ENCODE results near the gene INPP4A.

DNA sequence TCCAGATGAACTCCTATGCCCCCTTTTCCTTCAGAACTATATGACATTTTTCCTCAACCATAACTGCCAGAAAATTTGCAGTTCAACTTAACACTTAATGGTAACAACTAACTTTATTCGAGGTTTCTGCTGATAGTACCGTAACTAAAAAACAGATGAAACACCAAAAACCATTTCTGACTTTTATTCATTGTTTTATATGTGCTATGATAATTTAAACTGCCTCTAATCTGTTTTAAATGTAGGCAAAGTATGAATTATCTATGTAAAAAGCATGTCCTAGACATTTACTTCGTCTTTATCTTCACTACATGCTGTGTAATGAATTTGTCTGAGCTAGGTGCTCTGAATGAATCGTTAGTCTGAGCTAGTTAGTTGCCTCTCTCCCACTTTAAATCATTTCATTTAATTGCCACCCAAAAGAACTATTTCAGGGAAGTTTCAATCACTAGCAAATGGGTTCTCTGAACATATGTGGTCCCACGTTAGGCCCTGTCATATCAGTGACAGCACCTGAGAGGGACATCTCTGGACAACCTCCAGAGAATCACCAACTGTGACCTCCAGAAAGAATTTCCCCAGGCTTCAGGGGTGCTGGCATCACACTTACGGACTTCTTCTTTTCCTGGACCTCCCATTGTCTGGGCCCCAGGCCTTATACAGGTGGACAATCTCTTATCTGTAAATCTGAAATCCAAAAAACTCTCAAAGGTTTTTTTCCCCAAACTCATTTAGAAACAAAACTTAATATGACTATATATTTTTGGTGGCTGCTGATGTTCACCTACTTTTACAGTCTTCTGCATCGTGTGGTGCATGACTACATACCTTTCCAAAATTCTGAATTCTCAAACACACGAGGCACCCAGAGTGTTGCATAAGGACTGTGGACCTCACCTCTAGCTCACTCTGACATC, 73.8 kb downstream of the ZAP70 start:
- PRO-cap = no peak
- RAMPAGE, long total RNA = no peak

GRCh38 chr2:97813435-97814084, 100.2 kb downstream of the ZAP70 start:
- PRO-cap = no peak
- RAMPAGE, long total RNA = no peak

DNA sequence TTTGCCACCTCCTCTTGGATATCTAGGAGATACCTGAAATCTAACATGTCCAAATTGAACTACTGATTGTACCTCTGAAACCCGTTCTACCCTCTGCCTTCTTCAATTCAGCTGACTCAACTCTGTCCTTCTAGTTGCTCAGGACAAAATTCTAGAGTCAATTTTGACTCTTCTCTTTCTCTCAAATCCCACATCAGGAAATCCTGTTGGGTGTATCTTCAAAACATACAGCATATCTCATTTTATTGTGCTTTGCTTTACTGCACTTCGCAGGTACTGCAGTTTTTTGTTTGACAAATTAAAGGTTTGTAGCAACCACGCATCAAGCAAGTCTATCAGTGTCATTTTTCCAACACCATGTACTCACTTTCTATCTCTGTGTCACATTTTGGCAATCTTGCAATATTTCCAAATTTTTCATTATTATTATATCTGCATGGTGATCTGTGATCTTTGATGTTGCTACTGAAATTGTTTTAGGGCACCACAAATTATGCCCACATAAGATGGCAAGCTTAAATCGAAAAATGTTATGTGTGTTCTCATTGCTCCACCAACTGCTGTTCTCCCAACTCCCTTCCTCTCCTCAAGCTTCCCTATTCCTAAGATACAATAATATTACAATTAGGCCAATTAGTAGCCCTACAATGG, 138.0 kb downstream of the ZAP70 start:
- PRO-cap = no peak
- RAMPAGE, long total RNA = no peak

DNA sequence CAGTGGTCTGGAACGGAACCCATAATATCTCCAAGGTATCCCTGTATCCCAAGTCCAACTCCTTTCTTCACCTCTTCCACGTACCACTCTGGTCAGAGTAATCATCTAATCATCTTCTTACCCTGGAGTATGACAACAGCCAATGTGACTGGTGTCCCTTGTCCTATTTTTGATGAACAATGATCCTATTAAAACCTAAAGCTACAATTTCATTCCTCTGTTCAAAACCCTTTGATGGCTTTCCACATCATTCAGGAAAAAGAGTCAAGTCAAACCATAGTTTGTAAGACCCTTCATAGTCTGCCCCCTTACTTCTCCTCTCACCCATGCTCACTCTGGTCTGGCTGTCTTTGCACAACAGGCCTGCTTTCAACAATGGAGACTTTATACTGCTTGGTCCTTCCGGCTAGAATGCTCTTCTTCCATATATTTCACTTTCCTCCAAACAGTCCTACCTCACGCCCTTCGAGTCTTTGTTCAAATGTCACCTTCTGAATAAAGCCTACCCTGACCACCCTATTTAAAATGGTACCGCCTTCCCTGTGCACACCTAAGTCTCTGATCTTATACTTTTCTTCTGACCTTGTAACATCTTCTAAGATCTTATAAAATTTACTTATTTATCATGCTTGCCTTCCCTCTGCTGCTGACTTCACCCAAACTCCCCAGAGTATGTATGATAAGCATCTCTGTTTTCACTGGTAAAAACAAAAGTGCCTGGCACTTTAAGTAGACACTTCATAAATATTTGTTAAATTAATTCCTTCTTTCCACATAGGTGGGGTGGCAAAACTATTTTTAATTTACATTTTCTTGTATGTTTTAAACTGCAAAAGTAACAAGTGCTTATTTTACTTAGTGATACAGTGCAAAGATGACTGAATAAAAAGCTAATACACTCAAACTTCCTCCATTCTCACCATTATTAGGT, 141.1 kb downstream of the TMEM131 start:
- PRO-cap = no peak
- RAMPAGE, long total RNA = no peak

- PRO-cap = unidirectional peak, minus-strand start at chr2:97931284
- RAMPAGE, long total RNA = no peak
Measured at GRCh38 chr2:97931114-97931580, 64.6 kb downstream of the TMEM131 start.

- PRO-cap = no peak
- RAMPAGE, long total RNA = no peak
Measured at GRCh38 chr2:98017380-98017792, 21.6 kb upstream of the TMEM131 start.

DNA sequence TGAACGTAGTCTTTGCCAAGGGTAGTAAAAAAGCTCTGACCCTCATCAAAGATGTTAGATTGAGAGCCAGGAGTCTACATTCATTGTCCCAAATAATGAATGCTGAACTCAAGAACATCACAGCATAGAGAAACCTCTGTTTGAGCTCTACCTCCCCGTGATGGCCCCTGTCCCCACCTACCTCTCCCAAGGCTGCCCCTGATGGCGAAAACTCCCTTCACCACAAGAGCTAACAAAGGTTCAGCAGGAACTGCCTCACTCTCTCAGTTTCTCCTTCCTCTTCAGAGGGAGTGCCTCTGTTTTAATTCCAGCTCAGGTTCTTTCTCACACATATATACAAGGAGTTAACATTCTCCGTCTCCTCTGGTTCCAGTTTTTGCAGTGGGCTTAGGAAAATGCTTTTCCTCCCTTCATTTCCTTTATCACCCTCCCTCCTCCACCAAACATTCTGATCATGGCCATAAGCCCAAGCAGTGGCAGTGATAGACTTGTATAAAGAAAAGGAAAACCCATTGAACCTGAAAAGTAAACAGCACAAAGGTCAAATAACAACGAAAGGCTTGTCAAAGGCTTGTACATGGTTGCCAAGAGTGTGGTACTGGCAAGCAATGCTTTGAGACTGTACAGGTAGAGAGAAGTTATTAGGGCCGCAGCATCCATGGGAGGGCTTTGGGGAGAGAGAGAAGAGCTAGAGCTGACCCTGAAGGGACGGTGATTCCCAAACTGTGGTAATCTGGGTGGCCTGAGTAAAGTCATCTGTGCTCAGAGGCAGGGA, 2.3 kb upstream of the VWA3B start:
- PRO-cap = no peak
- RAMPAGE, long total RNA = no peak

DNA sequence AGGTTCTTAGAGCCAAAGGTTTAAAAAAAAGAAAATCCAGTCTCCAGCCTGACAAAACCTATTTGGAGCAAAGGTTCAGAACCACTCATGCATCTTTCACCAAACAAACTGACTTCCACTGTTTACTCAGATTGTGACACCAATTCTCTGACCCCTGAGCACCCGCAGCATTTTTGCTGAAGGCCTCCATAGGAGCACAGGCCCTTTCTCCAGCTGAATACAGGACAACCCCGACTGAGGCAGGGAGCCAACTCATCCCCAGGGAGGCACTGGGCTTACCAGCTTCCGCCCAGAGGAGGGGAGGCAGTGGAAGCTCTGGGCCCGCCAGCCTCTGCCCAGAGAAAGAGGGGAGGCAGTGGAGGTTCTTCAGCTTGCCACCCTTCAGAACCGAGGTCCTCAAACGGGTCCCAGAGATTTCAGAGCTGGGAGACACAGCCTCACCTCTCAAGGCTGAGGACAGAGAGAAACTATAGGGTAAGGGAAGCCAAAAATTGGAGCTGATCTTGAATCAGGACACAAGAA, 50.9 kb upstream of the CNGA3 start:
- PRO-cap = no peak
- RAMPAGE, long total RNA = no peak

DNA sequence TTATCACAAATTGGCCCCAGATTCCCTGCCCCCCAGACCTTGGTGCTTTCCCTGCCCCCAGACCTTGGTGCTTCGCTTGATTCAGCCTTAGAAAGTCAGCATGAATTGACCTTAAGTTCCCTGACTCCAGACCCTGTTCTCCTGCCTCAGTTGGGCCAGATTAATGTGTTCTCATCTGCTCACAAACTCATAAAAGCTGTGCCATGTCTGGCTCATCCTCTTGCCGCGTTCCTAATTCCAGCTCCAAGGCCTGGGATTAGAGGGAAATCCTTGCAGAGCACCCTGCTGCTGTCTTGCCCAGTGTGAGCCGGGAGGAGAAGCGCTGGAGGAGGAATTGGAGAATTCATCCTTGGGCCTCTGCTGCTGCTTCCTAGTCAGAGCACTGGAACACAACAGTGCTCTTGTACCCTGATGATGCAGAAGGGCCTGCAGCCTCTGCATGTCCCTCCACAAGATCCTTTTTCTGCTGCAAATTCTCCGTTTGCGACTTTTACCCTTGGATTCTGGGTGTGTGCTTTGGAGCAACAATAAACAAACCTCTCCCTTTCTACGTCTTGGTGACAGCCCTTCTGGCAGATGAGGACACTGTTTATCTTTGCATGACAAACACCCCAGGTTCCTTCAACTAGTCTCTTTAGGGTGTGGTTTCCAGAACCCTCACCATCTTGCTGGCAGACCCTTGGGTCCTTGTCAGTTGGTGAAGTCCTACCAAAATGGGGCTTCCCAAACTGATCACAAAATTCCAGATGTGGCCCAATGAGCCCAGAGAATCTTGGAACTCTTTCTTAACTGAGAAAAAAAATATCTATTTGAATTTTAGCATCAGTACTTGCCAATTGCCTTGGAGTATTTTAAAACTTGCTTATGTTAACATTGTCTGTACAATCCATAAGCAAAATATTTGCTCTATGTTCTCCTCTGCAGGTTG, 46.8 kb upstream of the CNGA3 start:
- PRO-cap = no peak
- RAMPAGE, long total RNA = no peak

- PRO-cap = no peak
- RAMPAGE, long total RNA = no peak
Measured at GRCh38 chr2:98419779-98420563, 24.7 kb upstream of the INPP4A start.

DNA sequence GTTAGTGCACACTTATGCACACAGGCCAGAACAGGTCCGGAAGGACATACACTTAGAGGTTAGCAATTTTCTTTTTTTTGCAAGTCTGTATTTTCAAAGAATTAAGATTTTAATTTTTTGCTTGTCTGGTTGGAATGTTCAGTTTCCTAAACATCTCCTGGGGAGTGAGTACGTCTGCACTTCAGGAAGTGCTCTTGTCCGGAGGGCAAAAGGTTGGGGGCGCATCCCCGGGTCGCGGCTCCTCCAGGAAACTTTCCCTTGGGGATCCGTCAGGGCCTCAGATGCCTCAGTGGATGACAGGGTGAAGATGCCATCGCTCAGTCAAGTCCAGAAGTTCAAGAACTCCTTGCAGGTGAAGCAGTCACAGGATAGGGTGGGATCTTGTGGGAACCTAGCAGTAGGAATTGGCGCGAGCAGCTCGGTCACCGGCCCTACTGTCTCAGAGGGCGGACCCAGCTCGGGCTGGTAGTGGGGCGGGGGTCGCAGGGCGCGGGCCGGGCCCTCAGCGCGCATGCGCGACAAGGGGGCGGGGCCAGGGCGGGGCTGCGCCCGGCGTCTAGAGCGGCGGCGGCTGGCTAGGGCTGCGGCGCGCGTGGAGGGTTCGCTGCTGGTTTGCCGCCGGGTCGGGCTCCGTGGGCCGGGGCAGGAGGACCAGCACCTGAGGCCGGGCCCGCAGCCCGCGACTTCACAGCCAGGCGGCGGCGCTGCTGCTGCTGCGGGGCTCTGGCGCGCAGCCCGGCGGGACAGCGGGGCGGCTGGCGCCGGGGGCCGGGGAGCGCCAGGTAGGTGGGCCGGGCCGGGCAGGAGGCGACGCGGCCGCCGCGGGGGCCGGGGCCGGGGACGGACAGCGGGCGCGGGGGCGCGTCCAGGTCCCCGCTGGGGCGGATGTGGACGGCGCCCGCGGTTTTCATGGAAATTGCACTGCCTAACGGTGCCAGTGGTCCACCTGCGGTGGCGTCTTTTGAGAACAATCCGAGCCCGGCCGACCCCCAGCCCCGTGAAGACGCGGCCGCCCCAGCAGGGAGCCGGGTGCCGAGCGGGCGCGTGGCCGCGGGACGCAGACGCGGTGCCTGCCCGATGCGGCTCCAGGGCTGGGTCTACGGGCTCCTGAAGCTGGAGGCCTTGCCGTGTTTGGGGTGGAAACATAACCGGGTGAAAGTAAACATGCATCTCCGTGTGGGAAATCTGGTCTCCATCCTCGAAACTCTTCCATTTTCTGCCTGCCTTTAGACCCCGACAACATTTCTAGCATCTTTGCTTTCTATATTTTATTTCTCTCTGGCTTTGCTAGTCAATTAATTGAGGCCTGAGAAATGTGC, at the start of gene INPP4A:
Gene INPP4A, plus strand, starts transcription at position 555 of the 1,319 bp plus-strand sequence.
- PRO-cap = unidirectional peak, plus-strand start at position 195 of the sequence; unidirectional peak, plus-strand start at position 280 of the sequence; bidirectional peak, plus-strand start at position 559 of the sequence, minus-strand start at position 436 of the sequence
- RAMPAGE, long total RNA = no peak

DNA sequence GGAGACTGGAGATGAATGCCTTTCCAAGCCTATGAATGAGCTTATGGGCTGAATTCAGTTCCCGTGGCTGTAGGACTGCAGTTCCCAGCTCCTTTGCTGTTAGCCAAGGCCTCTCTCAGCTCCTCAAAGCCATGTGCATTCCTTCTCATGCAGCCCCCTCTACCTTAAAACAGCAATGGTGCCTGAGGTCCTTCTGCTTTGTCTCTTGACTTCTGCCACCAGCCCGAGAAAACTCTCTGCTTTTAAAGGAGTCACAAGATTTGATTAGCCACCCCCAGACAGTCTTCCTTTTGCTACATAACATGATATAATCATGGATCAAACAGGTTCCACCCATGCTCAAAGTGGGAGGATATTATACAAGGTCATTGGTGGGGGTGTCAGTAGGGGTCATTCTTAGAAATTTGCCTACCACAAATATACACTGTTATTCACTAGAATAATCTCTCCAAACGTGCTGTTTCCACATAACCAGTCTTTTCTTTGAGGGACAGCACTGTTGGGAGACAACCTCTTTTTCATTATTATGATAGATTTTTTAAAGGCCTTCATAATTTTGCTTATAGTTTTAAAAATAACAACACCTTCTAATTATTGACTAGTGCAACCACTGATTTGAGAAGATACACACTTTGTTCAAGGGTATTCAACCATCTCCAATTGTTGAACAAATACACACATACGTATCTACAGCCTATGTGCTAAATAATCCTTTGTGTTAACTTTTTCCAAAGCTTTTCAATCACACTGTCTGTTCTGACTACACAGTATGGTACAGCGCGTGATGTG, 13.1 kb downstream of the UNC50 start:
- PRO-cap = no peak
- RAMPAGE, long total RNA = no peak

DNA sequence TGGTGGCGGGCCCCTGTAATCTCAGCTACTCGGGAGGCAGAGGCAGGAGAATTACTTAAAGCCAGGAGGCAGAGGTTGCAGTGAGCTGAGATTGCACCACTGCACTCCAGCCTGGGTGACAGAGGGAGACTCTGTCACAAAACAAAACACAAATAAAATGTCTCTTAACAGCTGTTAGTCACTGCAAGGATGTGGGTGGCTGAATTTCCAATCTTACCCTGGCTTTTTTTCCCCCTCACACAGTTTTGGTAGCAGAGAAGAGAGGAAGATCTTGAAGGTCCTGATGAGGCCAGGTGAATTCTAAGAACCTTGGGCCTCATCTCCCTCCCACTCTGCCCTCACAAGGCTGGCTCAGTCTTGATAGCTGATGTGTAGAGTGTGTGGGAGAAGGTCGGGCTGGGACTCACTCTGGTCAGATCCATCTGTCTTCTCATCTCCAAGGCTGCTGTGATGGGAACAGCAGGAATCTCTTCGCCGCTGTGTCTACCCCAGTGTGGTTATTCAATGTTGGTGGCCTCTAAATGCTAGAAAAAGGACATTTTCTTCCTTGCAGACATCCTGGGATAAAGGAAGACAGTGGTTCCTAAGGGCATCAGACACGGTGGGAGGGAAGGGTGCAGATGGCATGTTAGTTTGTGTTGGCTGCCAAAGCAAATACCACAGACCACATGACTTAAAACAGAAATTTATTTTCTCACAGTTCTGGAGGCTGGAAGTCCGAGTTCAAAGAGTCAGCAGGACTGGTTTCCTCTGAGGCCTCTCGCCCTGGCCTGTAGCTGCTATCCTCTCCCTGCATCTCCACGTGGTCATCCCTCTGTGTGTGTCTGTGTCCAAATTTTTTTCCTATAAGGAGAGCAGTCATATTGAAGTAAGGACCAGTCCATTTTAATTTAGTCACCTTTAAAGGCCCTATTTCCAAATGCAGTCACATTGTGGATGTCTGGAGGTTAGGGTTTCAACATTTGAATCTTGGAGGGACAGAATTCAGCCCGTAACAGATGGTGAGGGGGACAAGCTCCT, 37.6 kb upstream of the MGAT4A start:
- PRO-cap = no peak
- RAMPAGE, long total RNA = no peak

DNA sequence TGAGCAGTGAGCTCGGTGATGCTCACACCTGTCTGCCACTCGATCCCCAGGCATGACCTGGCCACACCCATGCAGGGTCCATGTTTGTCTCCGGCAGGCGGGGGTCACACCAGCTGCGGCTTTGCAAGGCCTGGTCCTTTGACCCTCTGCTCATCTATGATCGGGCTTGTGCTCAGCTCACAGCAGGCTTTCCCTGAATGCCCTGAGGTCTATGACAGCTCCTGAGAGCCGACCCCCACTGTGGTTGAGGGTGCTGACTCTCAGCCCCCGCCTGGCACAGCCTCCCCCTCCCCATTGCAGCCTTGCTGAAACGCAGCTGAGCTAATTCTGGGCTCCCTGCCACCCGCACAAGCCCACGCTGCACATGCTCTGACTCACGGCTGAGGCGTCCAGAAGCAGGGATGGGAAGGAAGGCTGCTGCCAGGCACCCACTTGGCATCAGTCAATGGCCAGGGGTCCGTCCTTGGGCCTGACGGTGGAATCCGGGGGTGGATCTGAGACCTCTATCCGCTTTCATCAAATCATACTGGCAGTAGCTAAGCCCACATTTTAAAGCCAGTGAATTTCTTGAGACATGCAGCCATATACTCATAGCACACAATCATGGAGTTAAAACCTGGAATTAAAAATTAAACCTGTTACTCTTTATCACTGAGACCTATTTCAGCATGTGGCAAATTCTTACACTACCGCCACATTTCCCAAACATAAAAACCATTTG, 23.5 kb downstream of the CRACDL start:
- PRO-cap = no peak
- RAMPAGE, long total RNA = no peak

GRCh38 chr2:98935155-98935477, 909 bp downstream of the CRACDL start:
- PRO-cap = no peak
- RAMPAGE, long total RNA = no peak

DNA sequence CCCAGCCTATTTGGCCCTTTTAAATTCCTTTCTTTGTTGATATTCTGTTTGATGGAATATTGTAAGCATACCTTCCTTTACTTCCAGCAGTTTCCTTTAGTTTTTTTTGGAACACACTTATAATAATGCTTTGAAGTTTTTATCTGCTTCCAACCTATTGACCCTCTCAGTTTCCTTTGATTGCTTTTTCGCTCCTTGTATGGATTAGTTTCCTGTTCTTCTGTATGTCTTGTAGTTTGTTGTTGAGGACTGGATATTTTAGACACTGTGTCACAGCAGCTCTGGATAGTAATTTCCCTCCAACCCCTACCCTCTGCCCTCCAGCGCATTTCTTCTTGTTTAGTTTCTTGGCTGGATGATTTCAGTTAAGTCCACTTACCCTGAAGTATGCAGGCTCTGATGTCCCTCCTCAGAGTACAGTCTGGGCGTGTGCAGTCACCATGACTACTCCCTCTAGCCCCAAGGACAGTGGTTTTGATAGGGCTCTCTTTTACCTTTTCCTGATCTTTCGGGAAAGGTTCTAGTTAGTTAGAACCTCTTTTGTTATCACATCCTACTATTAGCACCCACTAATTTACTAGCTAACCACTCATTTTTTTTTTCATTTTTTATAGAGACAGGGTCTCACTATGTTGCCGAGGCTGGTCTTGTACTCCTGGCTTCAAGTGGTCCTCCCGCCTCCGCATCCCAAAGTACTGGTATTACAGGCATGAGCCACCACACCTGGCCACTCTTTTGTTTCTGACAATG, 16.2 kb upstream of the LYG1 start:
- PRO-cap = no peak
- RAMPAGE, long total RNA = no peak

DNA sequence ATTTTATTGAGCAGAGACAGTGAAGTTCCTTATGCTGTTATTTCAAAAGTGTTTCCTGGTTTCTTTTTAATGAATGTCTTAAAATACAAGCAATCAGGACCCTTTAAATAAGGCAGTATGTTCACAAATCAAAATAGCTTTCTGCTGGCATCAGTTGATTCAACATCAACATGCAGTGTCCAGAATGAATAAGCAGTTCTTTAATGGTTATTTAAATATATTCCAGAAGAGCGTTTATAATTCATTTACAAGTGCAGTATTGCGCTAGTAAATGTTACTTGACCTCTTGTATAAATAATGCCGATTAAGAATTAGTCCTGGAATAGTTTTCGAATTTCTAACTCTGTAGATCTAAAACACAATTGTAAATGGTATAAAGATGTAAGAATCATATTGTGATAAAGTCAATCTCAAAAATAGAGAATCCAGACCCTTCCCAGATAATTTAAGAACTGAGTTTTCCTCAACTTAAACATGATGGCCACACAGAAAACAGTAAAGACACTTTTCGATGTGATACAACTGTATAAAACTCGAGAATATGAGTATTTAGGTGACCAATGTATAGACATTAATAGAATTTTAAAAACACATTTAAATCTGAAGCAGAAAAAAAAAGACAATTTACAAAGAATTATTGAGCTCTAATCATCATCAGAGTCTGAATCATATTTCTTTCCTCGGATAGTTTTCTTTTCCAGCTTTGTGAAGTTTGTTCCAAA, 16.9 kb downstream of the TXNDC9 start:
- PRO-cap = no peak
- RAMPAGE, long total RNA = no peak

DNA sequence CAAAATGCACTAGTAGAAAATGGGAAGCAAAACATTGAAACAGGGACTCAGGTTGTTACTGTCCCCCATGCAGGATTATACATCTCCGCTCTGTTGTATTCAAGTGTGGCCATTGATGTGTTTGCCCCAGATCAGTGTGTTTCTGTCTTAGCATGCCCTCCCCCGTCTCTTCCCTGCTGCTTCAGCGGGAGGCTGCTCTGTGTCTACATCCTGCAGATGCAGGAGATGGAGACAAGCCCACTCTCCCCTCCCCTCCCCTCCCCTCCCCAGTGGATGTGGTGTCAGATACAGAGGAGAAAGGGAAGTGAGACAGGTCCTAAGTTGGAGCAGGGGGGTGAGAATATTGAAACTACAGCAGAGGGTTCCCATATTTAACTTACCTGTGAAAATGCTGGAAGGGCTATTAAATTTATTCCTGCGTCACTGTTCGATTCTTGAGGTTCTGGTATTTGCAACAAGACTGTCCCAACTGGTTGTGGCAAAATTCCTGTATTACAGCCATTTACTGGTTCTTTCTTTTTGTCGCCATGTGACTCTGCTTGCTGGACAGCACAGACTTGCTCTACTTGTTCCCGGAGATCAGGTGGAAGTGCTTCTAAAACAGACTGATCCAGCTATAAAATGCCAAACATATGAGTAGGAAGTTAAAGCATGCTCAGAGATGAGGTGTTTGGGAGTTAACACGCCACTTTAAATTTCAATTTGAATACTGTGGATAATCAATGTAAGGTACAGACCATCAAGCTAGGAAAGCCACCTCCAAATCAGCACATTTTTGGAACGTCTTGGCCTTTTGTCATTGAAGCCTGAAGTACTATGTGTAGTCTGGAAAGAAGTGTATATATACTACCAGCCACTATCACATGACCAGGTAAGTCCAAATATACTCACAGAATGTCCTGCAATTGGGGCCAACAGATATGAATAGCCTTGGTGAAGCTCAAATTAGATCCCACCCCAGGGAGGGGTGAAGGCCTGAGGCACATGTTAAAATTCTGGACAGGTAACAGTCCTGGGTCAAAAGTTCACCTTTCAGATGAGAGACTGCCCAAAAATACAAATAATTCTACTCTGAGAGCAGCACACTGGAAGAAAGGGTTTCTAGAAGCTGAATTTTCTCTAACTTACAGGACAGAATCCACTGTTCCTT, 67.2 kb downstream of the EIF5B start:
- PRO-cap = no peak
- RAMPAGE, long total RNA = no peak

DNA sequence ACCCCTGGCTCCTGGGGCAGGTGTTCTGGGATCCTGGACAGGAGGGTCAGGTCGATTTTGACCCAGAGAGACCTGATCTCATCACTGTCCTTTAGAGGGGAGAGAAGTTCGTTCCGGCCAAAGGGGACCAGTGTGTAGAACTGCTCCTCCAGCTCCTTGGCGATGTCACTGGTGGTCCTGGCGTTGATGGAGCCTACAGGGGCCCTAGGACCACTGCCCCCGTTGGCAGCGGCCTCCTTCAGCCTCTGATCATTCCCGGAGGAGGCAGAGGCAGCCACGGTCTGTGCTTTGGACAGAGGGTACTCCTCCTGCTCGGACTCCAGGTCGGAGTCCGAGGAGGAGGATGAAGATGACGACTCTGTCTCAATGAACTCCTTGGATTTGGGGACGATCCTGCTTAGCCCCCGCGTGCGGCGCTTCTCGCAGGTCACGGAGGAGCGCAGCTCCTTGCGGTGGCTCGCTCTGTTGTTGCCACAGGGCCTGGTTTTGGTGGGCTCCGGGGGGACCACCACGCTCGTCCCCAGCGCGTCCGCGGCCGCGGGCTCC, 103.6 kb upstream of the REV1 start:
- PRO-cap = no peak
- RAMPAGE, long total RNA = no peak

GRCh38 chr2:99821593-99822172, 320.7 kb downstream of the AFF3 start:
- PRO-cap = no peak
- RAMPAGE, long total RNA = no peak

Measured in OCI-LY7 (cell line).